Tibial nerve (tissue), 3 donors: ENCODE measurements around a stretch of chr7.

GRCh38 chr7:151060899-151061738 is 1.7 kb downstream of the SLC4A2 start:
- PRO-cap = no peak
- RAMPAGE, long total RNA, 3 experiments = no peak in any of the 3 experiments

- PRO-cap = no peak
- RAMPAGE, long total RNA, 3 experiments = no peak in any of the 3 experiments
Observed at GRCh38 chr7:151082100-151082789, 1.0 kb downstream of the TMUB1 start.

GRCh38 chr7:151090949-151091731 is 4.9 kb downstream of the AGAP3 start:
- PRO-cap = no peak
- RAMPAGE, long total RNA, 3 experiments = no peak in any of the 3 experiments

GRCh38 chr7:151111684-151112342 is 25.5 kb downstream of the AGAP3 start:
- PRO-cap = no peak
- RAMPAGE, long total RNA, 3 experiments = no peak in any of the 3 experiments

DNA sequence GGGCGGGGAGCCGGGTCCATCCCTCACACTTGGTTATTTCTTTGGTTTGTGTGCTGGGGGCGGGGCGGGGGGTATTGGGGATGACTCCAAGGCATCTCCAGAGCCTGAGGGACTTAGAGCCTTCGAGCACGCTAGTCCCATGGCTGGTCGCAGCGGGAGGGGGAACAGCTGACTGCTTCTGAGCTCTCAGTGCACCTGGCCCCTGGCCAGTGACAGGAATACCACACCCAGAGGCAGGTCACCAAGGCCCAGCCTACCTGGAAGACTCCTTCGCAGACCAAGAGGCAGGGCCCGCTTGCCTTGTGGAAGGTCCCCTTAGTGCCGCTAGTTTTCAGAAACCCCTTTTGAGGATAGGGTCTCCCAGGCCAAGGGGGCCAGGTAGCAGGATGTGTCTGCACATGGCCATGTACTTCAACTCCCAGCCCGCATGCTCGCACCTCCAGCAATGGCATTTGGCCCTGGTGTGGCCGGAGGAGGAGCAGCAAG is 40.3 kb downstream of the AGAP3 start:
- PRO-cap = no peak
- RAMPAGE, long total RNA, 3 experiments = no peak in any of the 3 experiments

GRCh38 chr7:151241183-151241858 is 7.2 kb downstream of the SMARCD3 start:
- PRO-cap = no peak
- RAMPAGE, long total RNA, 3 experiments = no peak in any of the 3 experiments

- PRO-cap = no peak
- RAMPAGE, long total RNA, 3 experiments = no peak in any of the 3 experiments
Observed at GRCh38 chr7:151247940-151248493, 477 bp downstream of the SMARCD3 start.

GRCh38 chr7:151405450-151406067 is 4.3 kb downstream of the WDR86 start:
- PRO-cap = no peak
- RAMPAGE, long total RNA, 3 experiments = start-site peak on the minus strand in 1 of 3 experiments, at chr7:151405787-151405937 at its widest, 7 reads per replicate

DNA sequence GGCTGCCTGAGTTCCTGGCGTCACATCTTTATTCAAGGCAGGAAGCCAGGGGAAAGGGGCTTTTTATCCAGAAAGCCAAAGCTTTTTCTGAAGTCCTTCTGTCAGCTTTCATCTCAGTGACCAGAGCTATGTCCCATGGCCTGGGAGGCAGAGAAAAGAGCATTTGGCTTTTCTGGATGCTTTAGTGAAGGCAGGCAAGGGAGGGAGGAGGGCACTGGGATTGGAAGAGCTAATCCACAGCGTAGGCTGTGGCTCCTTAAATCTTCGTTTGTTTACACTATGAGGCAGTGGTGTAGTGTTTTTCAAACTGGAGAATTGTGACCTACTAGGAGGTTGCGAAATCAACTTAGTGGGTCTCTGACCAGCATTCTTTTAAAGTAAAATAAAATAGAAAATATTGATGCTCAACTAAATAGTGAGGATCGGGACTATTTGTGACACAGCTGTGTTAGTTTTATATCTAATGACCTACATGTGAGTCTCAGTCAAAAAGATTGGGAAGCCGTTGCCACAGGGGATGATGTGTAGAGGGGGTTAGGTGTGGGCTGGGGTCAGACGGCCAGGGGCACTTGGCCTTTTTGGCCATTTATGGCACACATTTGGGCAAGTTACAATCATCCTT is 14.1 kb downstream of the CRYGN start:
- PRO-cap = no peak
- RAMPAGE, long total RNA, 3 experiments = no peak in any of the 3 experiments

DNA sequence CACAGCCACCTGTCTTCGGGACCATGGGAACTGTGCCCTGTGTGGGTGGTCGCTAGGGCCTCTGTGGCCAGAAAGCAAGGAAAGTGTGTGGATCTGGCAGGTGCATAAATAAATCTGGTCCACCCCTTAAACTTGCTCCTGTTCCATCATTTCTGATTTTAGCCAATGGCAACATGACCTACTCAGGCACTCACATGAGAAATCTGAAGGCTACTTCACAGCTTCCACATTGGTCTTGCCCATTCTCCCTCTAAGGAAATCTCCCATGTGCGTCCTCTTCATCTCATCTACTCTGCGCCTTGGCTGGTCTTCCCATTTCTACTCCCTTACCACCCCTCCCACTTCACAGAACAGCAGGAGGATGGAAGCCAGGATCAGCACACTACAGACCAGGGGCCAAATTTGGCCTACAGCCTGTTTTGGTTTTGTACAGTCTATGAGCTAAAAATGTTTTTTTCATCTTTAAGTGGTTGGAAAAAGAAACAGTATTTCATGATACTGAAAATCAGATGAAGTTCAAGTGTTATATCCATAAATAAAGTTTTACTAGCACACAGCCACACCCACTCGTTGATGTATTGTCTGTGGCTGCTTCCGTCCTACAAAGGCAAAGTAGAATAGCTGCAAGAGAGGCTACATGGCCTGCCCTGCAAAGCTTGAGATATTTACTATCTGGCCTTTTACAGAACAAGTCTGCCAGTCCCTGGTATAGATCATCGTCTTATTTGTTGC is 10.2 kb downstream of the RHEB start:
- PRO-cap = no peak
- RAMPAGE, long total RNA, 3 experiments = start-site peak on the minus strand in 1 of 3 experiments, centred at position 402 of the sequence, 23 reads per replicate

DNA sequence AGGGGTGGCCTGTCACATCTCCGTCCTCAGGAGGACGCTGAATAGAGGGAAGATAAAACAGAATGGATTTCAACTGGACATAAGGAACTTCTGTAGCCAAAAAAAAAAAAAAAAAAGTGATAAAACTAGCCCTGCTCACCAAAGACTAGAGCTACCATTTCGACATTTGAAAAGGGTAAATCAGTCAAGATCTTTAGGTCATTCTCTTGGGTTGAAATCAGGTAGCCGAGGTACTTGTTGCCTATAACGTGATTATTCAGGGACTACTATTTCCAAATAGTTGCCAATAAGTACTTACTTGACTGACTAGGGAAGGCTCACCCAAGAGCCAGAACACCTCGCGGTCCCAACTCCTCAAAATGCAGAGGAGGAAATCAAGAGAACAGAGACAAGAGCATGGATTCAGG is 2.1 kb downstream of the RHEB start:
- PRO-cap = no peak
- RAMPAGE, long total RNA, 3 experiments = no peak in any of the 3 experiments

GRCh38 chr7:151595899-151596332 is 76.2 kb upstream of the RHEB start:
- PRO-cap = no peak
- RAMPAGE, long total RNA, 3 experiments = no peak in any of the 3 experiments

DNA sequence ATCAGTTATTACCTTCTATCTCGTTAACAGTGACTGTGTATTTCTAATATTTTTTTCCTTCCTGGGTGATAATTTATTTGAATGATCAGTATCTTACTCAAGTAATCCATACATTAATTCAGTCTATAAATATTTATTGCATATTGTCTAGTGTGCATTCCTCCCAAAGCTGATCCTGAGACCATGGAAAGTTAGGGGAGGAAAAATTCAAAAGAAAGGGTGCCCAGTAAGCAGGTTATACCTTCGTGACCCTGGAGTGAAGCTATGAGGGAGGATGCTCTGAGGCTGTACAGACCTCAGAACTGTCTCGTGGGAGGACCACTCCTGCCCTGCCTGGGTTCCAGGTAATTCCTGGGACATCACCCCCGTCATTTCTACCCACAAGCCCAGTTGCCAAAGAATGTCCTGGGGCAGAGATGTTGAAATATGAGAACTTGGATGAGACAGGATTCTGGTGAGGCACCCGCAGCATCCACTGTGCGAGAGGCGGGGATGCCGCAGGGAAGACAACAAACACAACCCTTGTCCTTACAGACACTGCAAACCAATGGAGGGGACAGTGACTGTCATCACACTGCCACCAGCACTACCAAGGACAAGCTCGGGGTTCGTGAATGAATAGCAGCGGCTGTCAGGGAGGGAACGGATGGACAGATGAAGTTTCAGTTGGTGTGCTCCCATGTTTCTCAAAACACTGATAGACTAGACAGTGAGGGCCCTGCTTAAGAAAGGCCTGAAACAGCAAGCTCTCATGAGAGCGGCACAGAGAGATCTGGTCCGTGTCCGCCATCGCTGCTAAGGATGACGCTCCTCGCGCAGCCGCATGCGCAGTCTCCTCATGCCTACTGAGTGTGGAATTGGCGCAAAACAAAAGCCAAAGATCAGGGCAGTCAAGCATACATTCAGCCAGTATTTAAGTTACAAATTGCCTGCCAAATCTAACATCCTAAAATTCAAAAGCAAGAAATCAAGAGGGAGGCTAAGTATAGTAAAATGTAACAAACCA is 81.9 kb upstream of the RHEB start:
- PRO-cap = no peak
- RAMPAGE, long total RNA, 3 experiments = no peak in any of the 3 experiments

DNA sequence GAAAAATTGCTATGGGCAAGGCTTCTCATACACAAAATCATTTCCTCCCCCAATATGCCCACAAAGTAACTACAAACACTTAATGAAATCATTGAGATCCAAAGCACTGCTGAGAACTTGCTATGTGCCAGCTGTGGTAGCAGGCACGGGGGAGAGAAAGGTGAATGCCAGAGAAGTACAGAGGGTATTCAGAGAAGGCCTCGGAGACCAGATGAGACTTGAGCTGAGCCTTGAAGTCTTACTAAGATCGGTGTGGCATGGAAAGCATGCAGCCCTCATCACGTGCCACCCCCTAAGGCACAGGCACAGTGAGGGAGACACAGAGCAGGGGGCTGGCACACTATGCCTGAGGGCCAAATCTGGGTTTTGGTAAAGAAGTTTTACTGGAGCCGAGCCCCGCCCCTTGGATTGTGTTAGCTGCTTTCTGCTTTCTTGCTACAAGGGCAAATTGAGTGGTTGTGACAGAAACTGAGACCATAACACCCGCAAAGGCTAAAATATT is 109.1 kb upstream of the RHEB start:
- PRO-cap = no peak
- RAMPAGE, long total RNA, 3 experiments = no peak in any of the 3 experiments

DNA sequence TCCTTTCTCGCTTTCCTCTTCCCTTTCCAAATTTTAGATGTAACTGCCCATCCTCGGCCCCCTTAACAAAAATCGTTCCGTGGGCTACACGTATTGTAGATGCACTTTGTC is 112.8 kb upstream of the RHEB start:
- PRO-cap = no peak
- RAMPAGE, long total RNA, 3 experiments = no peak in any of the 3 experiments

DNA sequence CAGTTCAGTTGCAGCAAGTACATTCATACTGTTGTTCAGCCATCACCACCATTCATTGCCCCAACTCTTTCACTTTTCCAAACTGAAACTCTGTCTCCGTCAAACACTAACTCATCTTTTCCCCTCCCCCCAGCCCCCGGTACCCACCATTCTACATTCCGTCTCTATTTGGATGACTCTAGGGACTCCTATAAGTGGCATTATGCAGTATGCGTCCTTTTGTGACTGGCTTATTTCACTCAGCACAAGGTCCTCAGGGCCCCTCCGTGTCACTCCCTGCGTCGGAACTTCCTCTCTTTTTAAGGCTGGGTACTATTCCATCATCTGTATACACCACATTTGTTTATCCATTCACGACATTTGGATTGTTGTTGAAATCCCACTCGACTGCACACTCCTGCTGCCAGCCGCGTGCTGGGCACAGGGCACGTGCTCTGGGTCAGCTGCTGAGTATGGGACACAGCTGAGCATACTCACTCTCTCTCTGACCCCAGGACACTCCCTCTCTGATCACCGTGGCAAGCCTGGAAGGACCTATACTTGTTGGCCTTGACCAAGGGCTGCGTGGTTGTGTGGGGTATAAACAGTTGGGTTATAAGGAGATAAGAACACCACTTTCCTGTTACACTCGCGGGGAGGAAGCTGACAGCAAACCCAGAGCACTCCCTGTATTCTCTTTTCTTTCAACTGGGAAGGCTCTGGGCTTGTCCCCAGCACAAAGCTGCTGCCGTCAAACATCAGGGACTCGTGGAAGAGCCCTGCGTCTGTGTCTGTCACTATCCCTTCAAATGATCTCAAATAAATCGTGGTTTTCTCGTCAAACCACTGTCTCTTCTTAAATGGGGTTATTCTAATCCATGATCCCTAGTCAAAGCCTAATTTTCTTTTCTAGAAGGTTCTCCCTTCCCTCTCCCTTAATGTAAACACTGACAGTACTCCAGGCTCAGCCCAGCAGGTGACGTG is 153.0 kb upstream of the RHEB start:
- PRO-cap = no peak
- RAMPAGE, long total RNA, 3 experiments = no peak in any of the 3 experiments

- PRO-cap = no peak
- RAMPAGE, long total RNA, 3 experiments = no peak in any of the 3 experiments
Observed at GRCh38 chr7:151687412-151688439, 168.0 kb upstream of the RHEB start.

GRCh38 chr7:151719405-151720778 is 157.0 kb downstream of the PRKAG2 start:
- PRO-cap = no peak
- RAMPAGE, long total RNA, 3 experiments = start-site peak on the minus strand in 1 of 3 experiments, at chr7:151720040-151720125 at its widest, 8 reads per replicate

- PRO-cap = no peak
- RAMPAGE, long total RNA, 3 experiments = no peak in any of the 3 experiments
Observed at GRCh38 chr7:151739884-151740275, 137.0 kb downstream of the PRKAG2 start.

GRCh38 chr7:151807476-151808242 is 69.3 kb downstream of the PRKAG2 start:
- PRO-cap = no peak
- RAMPAGE, long total RNA, 3 experiments = no peak in any of the 3 experiments